Parietal lobe (tissue), 2 donors: Measurements from ENCODE around the genes DOC2A, C16orf92, CD2BP2, ZNF764 and SRCAP.

DNA sequence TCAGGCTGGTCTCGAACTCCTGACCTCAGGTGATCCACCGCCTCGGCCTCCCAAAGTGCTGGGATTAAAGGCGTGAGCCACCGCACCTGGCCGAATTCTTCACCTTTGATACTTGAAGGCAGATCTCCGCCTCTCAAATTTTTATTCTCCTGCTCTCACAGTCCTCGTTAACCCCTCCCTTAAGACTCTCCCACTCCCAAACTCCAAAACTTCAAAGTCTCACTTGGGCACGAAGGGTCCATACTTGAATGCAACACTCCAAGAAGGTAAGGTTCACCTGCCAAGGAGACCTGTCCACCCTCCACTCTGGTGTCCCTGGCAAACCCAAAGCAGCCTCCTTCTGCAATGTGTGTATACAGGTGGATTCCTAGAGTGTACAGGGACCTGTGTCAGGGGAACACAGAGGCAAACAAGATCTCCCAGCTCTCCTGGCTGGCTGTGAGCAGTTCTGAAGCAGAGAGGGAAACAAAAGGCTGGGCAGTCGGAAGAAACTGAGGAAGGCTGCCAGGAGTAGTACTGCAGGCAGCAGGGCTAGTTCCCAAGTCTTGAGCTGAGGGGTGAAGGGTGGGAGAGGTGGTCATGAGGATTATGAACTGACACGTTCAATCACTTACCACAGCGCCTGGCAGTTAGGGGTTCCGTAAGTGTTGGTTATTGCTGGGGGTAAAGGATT is 965 bp downstream of the KCTD13 start:
- RAMPAGE, long total RNA: no peak

DNA sequence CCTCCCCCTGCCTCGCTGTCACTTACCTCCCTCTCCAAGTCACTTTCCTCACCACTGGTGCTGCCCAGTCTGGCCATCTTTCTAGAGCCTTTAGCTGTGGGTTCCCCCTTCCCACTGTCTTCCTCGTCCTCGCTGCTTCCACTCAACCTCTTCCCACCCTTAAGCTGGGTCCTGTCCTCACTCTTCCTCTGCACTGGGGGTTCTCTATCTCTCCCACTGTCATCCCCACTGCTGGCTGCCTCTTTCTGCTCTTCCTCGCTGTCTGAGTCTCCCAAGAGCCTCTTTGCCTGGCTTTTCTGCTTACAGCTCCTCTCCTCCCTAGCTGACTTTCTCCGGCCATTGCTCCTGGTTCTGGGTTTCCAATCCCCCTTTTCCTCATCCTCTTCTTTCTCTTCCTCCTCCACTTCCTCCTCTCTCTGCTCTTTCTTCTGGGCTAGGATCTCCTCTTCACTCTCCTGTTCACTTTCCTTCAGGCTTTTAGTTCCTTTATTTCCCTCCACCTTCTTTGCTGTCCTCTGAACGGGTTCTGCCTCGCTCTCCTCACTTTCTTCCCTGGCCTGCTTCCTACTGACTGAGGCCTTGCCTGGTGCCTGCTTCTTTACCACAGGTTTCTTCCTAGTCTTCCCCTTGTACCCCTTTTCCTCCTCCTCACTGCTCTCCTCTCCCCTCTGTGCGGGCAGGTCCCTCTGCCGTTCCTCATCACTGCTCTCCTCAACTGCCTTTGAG is 1.2 kb downstream of the HIRIP3 start:
- RAMPAGE, long total RNA: no peak

DNA sequence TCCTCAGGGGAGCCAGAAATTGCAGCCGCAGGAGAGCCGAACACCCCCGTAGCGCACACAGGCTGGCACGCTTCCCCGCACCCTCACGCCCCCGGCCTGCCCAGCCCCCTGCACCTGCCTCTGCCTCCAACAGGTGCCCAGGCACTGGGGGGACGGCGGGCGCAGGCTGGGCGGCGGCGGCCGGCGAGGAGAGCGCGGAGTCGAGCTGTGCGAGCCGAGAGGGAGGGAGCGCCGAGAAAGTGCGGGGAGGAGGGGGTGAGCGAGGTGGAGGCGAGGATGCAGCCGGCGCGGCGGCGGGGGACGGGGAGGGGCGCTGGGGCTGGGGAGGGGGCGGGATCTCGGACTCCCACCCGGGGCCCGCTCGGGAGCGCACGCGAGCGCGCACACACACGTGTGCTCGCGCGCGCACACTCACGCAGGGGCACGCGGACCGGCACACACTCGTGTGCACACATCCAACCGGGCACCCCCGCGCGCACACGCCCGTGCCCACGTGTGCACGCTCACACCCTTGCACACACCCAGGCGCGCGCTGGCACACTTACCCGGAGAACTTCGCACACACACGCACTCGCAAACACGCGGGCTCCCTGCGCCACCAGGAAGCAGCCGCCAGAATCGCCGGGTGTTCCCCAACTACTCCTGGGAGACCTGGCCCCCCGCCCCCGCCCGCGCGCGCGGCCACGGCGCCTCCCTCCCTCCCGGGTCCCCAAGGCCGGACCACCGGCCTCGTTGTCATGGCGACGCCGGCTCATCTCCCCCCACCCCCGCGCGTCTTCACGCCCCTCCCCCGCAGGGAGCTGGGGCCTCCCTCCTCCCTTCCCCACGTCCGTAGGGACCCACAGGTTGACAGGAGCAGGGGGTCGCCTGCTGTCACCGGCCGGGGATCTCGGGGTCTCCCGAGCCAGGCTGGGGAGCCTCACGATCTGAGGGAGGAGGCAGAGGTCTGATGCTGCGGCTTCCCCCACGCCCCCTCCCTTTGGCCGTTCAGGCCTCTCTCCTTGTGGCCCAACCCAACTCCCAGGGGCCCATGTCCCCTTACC is at the start of gene DOC2A:
TSS of gene DOC2A (minus strand) at position 243 of the 1,043 bp plus-strand sequence.
- RAMPAGE, long total RNA: no peak

DNA sequence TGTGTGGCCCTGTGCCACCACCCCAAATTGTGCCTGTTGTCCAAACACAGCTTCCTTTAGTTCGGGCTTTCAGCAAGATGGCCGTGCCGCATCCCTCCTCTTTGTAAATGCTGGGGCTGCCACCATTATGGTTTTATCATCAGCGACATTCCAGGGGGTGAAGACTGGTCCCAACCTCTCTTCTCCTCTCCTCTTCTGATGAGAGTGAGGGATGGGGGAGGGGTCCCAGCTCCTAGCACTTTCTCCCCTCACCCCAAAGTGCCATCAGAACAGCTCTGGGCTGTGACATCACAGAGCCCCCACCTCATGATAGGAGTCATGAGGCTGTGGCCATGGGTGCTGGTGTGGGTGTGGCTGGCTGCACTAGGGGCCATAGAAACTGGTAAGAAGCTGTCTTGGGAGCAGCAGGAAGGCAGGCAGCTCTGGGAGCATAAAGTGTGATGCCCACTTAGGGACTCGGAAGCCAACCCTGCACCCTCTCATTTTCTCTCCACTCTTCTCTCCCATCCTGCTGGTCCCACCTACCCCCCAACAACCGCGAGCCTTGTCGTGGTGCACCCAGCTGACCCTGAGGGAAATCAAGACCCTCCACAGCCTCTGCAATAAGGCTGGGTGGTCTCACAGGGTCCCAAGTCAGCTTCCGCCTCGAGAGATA is at the start of gene C16orf92:
TSS of gene C16orf92 (plus strand) at position 176 of the 655 bp plus-strand sequence.
- RAMPAGE, long total RNA: no peak

DNA sequence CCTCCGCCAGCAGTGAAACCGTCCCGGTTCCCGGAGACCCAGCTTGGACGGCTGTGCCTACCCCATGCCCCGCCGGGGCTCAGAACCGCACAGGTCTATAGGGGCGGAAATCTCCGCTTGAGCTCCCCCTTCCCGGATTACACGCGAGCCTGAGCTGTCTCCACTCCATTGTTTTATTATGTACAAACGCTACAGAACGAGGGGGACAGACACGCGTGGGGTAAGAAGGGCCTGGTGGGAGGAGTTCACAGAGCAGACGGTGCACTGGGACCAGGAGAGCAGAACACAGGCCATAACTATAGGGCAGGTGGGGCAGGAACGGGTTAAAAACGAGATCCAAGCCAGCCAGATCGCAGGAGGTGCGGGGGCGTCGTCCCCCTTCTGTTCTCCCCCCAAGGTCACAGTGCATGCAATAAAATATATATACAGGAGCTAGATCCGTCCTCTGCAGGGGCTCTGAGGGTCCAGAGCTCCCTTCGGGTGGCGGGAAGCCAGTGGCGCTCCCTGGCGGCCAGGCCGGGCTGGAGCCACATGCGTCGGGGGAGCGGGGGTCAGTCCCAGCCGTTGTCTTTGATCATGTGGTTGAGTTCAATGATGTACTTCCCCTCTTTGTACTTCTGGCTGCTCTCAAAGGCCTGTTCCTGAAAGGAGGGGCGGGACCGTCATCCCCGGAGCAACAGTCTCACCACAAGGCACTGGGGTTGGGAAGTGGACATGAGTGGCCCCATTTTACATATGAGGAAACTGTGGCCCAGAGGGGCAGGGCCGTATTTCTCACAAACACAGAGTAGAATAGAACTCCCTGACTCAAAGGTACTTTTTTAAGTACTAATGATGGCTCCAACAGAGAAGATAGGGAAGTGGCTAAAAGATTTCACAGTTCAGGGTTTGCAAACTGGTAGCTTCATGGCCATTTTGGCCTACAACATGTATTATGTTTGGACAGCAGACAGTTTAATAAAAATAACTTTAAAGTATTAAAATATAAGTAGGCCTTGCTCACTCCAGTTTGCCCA is 743 bp upstream of the TBX6 start:
- RAMPAGE, long total RNA: no peak

- RAMPAGE, long total RNA: no peak
Measured at GRCh38 chr16:30114243-30114944, 1.1 kb upstream of the GDPD3 start.

DNA sequence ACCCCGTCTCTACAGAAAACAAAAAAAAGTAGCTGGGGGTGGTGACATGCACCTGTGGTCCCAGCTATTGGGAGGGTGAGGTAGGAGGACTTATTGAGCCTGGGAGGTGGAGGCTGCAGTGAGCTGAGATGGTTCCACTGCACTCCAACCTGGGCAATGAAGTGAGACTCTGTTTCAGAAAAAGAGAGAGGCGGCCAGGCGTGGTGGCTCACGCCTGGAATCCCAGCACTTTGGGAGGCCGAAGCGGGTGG is 25.5 kb downstream of the CD2BP2 start:
- RAMPAGE, long total RNA: no peak

- RAMPAGE, long total RNA: no peak
Measured at GRCh38 chr16:30350503-30351810, 4.2 kb downstream of the CD2BP2 start.

GRCh38 chr16:30352931-30353636 is 2.0 kb downstream of the CD2BP2 start:
- RAMPAGE, long total RNA: no peak

GRCh38 chr16:30354847-30355607 is at the start of gene CD2BP2:
Gene CD2BP2, minus strand, starts transcription at chr16:30355308.
- RAMPAGE, long total RNA: start-site peak on the minus strand at chr16:30355223-30355288, 347 and 74 reads in 2 replicates

GRCh38 chr16:30445963-30446335 is 275 bp upstream of the SEPHS2 start:
- RAMPAGE, long total RNA: no peak

- RAMPAGE, long total RNA: no peak
Measured at GRCh38 chr16:30527135-30527771, 887 bp upstream of the ZNF768 start.

DNA sequence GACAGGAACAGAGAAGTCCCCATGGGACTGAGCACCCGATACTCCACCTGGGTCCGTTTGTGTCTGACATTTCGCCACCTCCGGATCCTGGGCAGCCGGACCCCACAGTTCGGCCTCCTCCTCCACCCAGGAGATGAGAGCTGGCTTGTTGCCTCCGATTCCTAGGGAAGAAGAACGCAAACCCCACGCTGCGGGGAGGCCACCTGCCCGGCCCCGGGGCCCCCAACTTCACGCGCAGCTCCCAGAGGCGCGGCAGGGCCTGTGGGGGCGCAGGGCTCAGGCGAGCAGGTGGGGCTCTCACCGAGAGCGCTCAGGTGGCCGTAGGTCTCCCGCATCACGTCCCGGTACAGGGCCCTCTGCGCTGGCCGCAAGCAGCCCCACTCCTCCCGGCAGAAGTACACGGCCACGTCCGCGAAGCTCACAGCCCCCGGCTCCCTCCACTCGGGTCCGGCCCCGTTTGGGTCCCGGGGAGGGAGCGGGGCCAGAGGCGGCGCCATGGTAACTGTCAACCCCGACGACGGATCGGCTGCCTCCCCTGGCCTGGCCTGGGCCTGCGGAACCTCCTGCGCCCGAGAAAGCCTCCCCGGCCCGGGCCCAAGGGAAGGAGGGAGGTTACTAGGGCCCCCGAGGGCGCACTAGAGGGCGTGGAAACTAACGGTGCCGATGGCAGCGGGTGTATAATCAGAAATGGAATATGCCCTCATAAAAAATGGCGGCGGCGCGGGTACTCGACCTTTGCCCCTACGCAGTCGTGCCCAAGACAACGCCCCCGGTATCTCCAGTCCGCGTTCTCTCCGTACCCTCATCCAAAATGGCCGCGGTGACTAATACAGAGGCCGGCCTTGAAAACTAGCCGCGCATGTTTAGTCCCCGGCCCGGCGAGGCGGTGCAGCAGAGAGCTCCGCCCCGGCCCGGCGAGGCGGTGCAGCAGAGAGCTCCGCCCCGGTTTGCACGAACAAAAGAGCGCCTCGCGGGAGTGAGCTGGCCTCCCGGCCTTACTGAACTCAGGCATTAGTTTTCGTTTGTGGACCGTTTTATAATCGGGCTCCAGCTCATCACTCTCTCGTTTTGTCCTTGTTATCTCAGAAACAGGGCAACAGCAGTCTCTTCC is at the start of gene ZNF764:
TSS of gene ZNF764 (minus strand) at position 689 of the 1,111 bp plus-strand sequence.
- RAMPAGE, long total RNA: no peak

- RAMPAGE, long total RNA: no peak
Measured at GRCh38 chr16:30658245-30658330, 143 bp upstream of the FBRS start.

DNA sequence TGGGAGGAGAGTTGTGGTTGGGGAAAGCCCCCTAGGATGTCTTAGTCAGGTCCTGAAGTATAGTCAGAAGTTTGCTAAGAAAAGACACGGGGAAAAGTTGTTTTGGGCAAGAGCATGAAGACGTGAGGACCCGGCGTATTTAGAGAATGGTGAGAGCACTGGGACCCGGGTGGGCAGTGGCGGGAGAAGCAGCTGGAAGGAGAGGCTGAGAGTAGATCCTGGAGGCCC is 2.6 kb downstream of the FBRS start:
- RAMPAGE, long total RNA: no peak

GRCh38 chr16:30697767-30698930 is 822 bp upstream of the SRCAP start:
- RAMPAGE, long total RNA: no peak

DNA sequence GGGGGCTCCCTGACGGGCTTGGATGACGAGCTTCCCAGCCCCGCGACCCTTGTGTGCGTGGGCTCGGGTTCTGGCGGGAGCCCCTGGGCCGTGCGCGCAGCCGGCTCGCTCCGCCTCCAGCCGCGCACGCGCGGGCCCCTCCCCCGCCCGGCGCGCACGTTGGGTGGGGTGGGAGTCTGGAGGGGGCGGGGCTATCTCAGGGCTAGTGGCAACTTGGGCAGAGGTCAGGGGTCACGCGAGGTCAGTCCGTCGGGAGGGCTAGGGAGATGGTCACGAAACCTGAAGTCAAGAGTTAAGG is at the start of gene SRCAP:
TSS of gene SRCAP (plus strand) at position 241 of the 298 bp plus-strand sequence.
- RAMPAGE, long total RNA: no peak

- RAMPAGE, long total RNA: no peak
Measured at GRCh38 chr16:30707561-30707760, 8.5 kb downstream of the SRCAP start.

DNA sequence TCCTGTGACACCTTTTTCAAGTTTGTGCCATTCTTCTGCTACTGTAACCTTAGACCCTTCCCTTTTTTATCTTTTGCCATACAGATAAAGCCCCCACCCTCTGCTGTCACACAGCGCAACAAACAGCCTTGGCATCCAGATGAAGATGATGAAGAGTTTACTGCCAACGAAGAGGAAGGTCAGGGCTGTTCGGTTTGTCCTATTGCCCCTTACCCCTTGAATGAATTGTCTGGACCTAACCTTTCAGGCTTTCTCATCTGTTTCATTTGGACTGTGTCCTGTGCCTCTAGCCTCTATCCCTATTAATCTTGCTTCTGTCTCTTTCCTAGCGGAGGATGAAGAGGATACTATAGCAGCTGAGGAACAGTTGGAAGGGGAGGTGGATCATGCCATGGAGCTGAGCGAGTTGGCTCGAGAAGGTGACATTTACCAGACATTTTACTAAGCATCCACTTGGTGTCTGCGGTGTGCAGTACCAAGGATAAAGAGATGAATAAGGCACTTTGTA is 11.8 kb downstream of the SRCAP start:
- RAMPAGE, long total RNA: no peak

GRCh38 chr16:30760648-30761738 is 869 bp downstream of the CFAP119 start:
- RAMPAGE, long total RNA: no peak